CD14-positive monocyte (primary cell): Measurements from ENCODE around the gene RGS5.

DNA sequence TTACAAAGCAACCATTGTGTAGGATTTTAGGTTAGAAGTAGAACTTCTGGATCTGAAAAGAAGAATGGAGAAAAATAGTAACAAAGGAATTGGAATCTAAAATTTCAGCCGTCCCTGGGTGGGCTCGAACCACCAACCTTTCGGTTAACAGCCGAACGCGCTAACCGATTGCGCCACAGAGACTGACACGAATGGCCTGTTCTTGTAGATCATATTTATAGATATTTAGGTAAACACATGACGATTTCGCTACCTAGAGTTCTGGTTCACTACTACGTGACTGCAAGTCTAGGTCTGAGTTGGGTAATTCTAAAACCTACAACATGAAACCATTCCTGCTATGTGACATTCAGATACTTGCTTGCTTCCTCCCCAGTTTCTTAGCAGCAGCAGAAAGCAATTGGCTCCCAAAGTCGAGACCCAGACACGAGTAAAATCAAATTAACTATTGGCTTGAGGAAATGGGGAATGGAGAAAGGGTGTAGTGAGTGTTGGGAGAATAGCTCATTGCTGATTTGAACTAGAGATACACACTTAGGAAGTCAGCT, 60.4 kb upstream of the CFAP126 start:
- CAGE, long polyA plus RNA, result no peak

- CAGE, long polyA plus RNA, result no peak
Measured at GRCh38 chr1:161499674-161500112, 5.6 kb upstream of the FCGR2A start.

DNA sequence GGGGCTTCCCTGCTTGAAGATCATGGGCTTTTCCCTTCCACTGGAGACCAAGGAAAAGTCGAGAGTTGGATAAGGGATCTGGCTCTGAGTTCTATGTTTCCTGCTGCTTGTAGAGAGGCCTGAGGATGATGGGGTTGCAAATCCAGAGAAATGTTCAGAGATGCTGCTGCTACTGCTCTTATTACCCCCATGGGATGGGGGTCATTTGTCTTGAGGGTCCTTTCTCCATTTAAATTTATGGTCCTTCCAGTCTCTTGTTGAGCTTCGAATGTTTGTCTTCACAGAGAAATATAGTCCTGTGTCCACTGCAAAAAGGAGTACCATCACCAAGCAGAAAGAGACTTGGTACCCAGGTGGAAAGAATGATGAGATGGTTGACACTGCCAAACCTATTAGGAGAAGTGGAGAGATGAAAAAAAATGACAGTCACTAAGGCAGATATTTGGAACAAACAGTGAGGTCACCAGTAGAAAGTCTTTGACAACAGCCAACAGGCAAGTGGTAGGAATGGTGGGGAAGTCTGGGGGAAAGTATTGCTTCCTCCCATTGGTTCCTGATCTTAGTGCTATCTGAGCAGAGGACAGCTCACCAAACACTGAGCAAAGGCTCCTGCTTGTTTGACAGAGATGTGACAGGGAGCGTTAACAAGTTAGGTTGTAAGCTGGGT, 6.7 kb downstream of the FCGR3A start:
- CAGE, long polyA plus RNA, result start-site peak on the minus strand centred at position 247 of the sequence, 123 bp wide, 157 and 300 reads in 2 replicates

- CAGE, long polyA plus RNA, result start-site peak on the minus strand at chr1:161548502-161548670, 71 and 72 reads in 2 replicates
Measured at GRCh38 chr1:161548271-161549191, 1.1 kb downstream of the FCGR3A start.

GRCh38 chr1:161833217-161833705, 67.1 kb downstream of the ATF6 start:
- CAGE, long polyA plus RNA, result no peak

- CAGE, long polyA plus RNA, result no peak
Measured at GRCh38 chr1:161983714-161984280, 39.9 kb downstream of the OLFML2B start.

GRCh38 chr1:162072739-162073361, 3.4 kb downstream of the NOS1AP start:
- CAGE, long polyA plus RNA, result no peak

- CAGE, long polyA plus RNA, result no peak
Measured at GRCh38 chr1:162360383-162360785, 16.3 kb downstream of the SPATA46 start.

DNA sequence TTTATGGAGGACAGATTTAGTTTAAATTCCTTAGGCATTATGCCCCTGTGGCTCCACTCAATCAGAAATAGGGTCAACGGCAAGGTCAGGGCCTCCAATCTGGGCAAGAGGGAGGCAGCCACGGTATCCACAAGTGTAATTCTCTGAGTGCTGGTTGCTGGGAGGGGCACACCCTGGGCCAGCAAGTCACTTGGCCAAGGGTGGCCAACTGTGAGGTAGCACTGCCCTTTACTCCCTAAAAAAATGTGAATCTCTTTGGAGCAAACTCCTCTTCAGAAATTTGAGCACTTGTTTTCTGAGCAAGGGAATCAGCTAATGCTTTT, 12.8 kb downstream of the SPATA46 start:
- CAGE, long polyA plus RNA, result no peak

GRCh38 chr1:162612537-162613529, 19.4 kb upstream of the DDR2 start:
- CAGE, long polyA plus RNA, result no peak

DNA sequence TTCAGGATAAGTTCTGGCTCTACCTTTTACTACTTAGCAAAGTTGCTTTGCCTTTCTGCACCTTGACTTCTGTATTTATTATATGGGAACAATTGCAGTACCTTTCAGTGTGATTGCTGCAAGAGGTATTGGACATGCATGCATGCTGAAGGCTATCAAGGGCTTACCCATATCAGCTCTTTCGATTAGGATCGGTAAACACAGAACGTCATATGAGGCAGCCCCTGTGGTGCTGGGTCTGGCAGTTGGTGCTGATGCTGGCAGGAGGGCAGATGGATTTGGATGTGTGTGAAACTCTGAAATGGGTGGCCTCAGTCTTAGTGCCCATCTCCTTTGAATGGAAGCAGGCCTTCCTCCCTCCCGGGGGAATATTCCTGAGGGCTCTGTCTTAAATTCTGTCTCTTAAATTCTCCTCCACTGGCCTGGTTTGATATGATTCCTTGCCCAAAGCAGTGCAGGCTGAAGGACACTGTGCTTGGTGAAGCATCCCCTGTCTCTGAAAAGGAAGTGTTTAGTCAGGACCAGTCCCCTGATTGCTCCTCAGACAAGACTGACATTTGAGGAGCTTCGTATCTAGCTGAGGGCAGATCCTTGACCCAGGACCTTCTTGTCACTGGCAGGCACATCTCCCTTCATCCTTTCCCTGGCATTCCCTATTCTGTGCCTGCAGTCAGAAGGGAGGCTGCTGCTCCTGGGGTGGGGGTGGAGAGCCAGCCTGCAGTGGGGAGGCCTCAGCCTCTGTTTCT, 2.2 kb downstream of the DDR2 start:
- CAGE, long polyA plus RNA, result no peak

DNA sequence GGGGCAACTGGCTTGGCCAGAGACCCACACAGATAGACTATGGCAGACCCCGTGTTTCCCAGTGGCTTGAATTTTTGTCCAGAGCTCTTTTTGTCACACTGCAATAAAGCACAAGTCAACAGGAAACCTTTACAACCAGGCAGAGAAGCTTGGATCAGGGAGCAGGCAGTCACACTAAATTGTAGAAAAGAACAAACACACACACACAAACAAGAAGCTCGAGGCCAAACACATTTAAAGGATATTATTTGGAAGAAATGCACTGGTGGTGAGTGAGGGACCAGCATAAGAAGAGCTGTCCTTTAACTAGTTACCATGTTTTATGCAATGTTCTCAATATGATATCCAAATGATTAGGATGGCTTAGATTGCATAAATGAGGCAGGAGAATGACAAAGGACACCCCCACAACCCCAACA, 35.1 kb downstream of the DDR2 start:
- CAGE, long polyA plus RNA, result no peak

GRCh38 chr1:162772671-162773209, 17.8 kb upstream of the HSD17B7 start:
- CAGE, long polyA plus RNA, result no peak

DNA sequence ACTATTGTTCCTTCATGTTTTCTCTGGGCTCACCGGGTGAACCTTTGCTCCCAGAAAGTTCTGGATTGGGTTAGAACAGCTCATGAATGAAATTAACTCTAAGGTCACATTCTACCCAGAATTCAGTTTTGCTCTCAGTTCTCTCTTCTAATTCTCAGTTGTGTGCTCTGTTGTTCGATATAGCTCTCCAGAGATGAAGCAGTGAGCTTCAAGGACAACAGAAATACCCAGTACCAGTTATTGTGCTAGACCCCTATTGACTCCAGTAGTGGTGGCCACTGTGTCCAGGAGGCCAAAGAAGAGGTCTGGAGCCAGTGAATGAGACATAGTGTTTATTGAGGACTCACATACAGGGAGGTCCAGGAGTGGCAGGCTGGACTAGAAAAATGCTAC, 26.8 kb downstream of the CCDC190 start:
- CAGE, long polyA plus RNA, result no peak

DNA sequence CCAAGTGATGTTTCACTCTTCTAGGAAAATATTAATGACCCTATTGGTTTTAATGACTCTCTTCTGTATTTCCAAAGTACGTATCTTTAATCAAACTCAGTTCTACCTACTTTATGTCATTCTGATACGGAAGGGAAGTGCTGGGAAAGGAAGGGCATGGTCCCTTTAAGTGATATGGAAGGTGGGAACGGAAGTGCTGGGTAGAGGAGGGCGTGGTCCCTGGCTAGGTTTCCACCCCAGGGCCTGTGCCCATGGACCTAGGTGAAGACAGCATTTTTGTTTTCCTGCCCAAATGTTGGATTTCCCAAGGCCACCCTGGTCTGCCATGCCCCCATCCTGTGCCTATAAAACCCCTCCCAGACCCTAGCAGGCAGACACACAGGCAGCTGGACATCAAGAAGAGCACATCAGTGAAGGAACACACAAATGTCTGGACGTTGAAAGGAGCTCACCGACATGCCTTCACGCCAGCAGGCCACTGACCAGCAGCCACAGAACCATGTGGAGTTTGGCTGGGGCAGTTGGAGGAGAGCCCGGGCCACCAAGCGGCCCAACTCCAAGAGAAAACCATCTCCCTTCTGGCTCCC, 24.1 kb downstream of the RGS4 start:
- CAGE, long polyA plus RNA, result no peak

DNA sequence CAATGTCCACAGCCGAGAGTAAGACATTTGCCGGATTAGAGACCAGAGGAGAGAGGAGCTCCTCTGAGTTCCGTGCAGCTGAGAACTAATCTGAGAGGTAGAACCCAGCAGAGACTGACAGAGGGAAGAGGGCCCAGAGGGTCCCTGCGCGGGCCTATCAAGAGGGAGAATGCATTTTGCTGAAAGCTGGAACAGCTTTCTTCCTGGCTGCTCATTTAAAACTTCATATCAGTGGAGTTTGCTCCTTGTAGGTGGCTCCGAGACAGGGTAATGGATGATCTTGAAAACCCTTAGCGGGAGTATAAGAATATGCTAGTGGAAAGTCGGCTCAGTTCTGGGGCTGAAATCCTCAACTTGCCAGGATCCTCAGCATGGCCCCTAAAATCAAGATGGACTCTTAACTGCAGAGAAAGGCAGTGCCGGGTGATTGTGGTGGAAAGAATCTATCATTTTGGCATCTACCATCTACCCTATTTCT, 27.5 kb downstream of the RGS5 start:
- CAGE, long polyA plus RNA, result no peak

DNA sequence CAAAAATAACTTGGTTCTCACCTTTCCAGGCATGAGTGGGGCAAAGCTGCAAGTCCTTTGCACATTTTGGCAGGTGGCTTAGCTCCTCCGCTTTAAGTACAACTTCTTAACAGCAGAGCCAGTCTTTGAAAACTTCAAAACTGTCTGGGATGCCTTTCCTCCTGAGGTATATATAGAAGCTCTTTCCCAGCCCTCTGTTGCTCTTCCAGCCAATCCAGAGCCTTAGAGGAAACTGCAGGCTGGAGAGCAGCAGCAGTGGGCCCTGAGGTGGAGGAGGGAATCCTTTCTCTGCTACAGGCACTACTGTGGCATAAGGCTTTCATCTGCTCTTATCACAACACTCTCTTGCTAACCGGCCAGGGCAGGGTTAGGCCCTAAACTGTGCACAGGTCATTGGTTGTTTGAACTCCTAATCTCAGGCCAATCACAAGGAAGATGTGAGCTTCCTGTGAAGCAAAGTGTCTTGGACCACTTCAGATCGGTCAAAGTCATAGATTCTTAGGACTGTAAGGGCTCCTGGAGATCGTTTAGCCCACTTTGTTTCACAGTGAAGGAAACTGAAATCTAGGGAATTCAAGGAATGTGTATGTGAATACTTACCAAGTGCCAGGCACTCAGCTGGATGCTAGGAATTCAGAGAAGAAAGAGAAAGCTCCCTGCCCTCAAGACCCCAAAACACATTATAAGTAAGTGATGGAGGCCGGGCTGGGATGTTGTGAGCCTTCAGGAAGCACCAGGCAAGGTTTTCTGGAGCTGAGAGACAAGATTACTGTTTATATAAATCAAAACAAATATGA, at the start of gene RGS5:
Gene RGS5 (minus strand): TSS at position 146 of the 797 bp plus-strand sequence.
- CAGE, long polyA plus RNA, result no peak

DNA sequence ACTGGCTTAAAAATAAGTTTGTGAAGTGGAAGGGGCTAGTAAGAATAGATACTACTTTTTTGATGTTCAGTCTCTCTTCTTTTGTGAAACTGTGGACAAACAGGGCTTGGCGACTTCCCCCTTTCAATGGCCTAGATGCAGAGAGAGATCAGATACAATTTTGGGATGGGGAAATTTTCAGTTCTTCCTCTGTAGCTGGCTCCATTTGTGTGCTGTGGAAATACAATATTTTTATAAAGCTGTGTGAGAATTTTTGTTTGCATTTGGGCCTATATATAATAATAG, 2.6 kb downstream of the PBX1 start:
- CAGE, long polyA plus RNA, result no peak

- CAGE, long polyA plus RNA, result no peak
Measured at GRCh38 chr1:164573903-164574524, 15.0 kb downstream of the PBX1 start.

DNA sequence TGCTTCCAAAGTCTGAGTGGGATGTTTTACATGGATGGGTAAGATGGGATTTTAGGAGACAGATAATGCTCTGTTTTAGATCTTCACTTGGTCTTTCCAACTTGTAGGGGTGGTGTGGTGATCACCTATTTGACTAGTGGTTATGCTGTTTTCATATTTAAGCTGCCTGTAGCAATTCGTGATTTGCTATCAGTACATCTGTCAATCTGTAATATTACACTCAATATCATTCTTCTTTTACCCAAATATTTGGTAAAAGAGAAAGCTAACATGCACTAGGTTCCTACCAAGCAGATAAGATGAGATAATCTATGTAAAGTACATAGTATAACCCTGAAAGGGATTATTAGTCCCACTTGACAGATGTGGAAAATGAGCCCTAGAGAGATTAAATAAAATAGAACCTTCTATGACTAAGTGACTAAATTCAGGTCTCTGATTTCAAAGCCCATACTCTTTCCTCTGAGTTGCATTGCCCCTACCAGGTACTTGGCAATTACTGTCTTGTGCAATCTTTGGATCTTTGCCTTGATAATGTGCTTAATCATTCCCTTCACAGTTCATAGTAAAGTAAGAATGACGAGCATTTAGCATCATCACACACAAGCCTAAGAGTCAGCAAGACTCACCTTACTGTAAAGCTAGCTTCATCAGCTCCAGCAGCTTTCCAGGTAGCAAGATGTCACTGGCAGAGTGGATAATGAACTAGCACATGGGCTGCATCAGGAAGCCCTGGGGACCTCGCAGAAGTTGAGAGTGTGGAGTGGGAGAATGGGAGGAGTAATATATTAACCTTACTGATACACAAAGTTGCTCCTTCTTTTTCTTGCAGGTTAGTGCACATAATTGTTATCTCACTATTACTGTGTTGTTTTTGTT, 71.5 kb downstream of the PBX1 start:
- CAGE, long polyA plus RNA, result no peak